Caco-2 (cell line): ENCODE results near the genes OR6P1, OR10Z1, PYDC5, ACKR1 and OR10J1.

- PRO-cap, result no peak
- RRBS, result 98% methylated on average over 1 of the region's 11 CpGs
Measured at GRCh38 chr1:156935362-156935865, 15.0 kb downstream of the LRRC71 start.

DNA sequence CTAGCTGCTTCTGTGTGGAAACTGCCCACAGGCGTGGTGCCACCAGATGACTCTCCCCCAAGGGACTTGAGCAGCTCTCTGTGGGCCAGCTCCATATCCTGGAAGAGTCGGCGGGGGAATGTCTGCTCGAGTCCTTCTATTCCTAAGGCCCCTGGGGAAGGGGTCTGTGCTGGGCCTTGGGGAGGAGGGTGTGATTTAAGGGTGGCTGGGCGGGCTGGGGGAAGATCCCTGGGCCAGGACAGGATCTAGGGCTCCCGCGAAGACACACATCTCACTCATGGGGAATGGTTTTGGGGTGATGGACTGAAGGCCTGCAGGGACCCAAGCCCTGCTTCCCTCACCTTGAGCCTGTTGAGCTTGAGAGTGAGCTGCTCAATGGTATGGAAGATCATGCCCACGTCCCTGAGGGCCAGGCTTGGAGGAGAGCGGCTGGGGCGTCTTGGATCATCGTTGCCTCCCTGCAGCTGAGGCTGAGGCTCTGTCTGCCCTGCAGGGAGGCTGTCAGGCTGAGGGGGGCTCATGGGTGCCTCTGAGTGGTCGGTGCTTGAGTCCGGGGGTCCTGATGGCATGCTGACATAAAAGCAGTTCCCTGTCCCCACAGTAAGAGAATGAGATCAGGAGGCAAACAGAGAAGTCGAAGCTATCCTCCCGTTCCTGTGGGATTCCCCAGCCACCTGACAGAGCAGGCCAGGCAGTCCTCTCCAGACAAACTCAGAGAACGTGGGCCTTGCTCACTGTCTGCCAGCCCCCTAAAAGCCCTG is 16.7 kb downstream of the LRRC71 start:
- PRO-cap, result no peak
- RRBS, result no CpG with 5 or more reads among the region's 16 CpGs

DNA sequence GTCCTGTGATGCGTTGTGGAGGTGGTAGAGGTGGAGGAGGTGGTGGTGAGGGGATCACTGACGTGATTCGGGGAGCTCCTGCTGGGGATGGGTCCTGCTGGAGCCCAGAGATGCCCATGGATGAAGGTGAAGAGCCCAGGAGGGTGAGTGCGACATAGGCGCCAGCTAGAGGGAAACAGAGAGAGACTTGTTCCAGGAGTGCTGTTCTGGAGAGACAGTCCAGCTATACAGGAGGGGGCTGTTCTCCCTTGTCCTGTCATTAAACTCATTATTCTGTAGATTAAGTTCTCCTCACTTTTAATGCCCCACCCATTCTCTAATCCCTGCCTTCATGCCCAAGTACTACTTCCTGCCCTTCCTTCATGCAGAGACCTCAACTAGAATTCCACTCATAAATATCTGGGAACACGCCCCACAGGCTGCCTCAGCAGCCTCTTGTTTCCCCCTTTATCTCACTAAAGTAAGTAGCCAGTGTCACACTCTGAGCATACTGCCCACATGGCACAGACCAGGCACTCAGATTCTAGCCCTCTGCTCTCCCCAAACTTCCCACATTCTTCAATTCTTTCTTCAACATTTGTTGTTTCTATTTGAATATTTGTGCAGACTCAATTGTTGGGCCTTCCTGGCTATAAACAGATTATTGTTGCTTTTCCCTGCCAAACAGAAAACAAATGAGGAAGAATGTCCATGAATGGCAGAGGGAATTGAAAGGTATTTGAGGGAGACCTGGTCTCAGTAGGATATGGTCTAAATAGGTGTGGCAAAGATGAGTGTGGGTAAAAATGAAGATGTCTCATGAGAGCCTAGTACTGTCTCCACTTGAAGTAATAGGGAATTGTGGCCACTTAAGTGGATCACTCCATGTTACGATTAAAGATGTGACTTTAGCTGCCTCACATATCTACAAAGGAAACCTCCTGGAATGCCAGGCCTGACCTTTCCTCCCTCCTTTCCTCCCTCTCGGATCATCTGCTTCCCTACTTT is 58.1 kb downstream of the LRRC71 start:
- PRO-cap, result no peak
- RRBS, result no CpG with 5 or more reads among the region's 8 CpGs

GRCh38 chr1:156993338-156993975 is 52.1 kb downstream of the ARHGEF11 start:
- PRO-cap, result no peak
- RRBS, result no CpG with 5 or more reads among the region's 5 CpGs

DNA sequence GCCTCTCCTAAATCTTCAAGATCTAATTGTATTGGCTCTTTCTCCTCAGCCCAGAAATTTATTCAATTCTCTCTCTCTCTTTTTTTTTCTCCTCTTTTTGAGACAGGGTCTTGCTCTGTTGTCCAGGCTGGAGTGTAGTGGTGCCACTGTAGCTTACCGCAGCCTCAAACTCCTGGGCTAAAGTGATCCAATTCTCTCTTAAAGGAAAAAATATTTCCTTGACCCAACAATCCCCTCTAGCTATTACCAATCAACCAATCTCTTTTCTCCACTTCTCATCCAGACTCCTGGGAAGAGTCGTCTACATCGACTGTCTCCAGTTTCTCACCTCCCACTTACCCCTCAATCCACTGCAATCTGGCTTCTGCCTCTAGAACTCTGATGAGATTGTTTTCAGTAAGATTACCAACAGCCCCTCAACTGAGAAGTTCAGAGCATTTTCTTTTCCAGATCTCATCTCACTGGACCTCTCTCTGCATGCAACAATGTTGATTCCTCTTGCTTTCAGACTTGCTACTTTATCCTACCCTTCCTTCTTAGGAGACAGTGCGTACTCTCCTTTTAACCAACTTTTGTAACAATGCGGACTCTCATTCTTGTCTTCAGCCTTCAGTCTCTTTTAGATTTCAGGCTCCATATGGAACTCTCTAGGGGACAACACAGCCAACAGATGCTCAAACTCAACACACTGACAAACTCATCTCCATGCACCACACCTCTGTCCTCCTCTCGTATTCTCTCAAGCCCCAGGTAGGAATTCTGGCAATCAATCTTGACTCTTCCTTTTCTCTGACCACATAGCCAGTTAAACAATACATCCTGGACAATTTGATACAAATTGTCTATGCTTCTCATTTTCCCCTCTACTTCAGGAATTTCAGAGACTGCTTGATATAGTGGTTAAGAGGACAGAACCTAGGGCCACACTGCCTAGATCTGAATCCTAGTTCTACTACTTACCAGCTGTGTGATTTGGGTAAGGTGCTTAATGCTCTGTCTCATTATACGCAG is 30.9 kb downstream of the ARHGEF11 start:
- PRO-cap, result no peak
- RRBS, result no CpG with 5 or more reads among the region's 7 CpGs

GRCh38 chr1:157154869-157155393 is 16.7 kb upstream of the ETV3 start:
- PRO-cap, result bidirectional peak, plus-strand start at chr1:157155190, minus-strand start at chr1:157155035
- RRBS, result no CpG with 5 or more reads among the region's 7 CpGs

GRCh38 chr1:157704992-157705221 is 4.3 kb upstream of the FCRL3 start:
- PRO-cap, result no peak

DNA sequence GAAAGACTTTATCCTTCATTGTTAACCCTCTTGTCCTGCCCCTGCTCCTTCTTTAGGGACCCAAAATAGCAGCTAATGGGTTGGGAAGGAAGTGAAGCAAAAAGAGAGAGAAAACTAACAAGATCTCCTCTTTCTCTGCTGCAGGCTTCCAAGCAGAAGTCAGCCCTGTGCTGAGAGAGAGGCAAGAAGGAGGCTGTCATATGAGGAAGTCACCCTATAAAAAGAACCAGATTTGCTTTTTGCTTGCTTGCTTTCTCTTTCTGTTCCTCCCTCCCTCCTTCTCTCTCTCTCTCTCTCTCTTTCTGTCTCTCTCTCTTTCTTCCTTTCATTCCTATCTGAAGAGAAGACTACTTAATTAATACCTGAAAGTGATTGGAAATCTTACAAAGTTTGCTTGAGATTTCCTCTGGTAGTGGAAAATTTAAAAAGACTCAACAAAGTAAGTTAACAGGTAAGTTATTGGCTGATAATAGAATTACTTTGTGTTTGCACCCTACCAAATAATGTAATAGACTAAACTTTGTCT is 7.9 kb upstream of the CD5L start:
- PRO-cap, result no peak

GRCh38 chr1:158150348-158150986 is 22.4 kb upstream of the SMIM42 start:
- PRO-cap, result no peak
- RRBS, result no CpG with 5 or more reads among the region's 6 CpGs

- PRO-cap, result no peak
- RRBS, result no CpG with 5 or more reads among the region's 3 CpGs
Measured at GRCh38 chr1:158570523-158570880, at the start of gene OR6P1. Gene OR6P1 (minus strand): TSS chr1:158570580.

GRCh38 chr1:158605096-158605373 is at the start of gene OR10Z1:
Gene OR10Z1 (plus strand): TSS chr1:158605268.
- PRO-cap, result no peak
- RRBS, result no CpG with 5 or more reads among the region's 1 CpG

DNA sequence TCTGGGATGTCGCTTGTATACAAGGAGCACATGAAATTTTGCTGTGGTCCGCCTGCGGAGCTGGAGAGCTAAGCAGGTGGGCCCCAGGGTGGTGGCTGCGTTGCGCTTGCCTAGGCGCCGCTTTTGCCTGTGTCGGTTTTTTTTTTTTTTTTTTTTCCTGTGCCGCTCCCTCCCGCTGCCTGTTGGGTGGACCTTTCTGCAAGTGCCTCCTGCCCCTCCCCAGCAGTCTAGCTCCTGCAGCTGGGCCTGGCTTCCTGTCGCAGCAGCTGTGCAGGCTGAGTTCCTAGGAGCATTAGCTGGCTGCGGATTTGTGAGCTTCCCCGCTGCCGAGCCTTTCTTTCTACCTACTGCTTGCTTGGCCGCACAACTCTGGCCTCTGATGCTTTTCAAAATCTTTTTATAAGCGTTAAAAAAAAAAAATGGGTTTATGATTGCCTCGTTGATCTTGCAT is 20.6 kb downstream of the PYHIN1 start:
- PRO-cap, result no peak
- RRBS, result no CpG with 5 or more reads among the region's 17 CpGs

DNA sequence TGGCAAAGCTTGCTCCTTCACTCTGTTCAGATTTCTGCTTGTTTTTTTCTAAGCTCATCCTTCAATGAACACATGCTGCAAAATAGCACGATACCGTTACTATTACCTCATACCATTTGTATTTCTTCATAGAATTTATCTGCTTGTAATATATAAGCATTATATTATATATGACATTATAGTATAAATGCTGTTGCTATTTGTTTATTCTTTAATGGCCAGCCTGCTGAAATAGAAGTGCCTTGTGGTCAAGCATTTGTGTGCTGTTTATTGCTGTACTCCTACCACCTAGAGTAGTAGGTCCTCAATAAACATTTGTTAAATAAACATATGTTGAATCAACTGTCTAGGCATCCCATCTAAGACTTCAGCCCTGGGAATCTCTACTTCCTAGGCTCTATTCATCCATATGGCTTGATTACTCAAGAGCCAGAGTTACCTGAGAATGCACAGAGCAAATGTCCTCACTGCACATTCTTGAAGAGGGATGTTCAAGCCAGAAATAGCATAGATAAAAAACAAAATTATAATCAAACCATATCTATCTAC is at the start of gene PYDC5:
TSS of gene PYDC5 (minus strand) at position 300 of the 549 bp plus-strand sequence.
- PRO-cap, result no peak
- RRBS, result no CpG with 5 or more reads among the region's 2 CpGs

GRCh38 chr1:159014592-159015277 is 5.0 kb downstream of the IFI16 start:
- PRO-cap, result no peak
- RRBS, result no CpG with 5 or more reads among the region's 5 CpGs

DNA sequence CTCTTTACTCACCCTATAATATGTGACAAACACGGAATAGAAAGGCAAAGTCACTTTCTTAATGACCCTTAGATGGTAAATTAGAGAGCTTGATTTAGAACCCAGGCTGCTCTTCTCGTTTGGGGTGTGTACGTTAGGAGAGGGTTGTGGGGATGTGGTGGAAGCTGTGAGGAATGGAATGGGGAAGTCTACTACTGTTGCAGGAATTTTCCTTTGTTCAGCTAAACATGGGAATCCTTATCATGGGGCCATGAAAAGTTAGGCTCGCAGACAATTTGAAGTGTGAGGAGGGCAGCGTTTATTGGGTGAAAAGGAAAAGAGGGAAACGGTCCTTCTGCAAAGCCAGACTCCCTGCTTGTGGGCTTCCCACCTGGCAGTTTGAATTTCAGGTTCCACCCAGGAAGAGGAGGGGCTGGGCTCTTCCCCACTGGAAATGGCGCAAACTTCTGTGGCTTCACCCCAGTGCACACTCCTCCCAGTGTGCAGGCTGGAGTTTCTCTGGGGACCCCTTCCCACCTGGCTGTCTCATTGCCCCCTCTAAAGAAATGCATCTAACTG is 20.6 kb downstream of the AIM2 start:
- PRO-cap, result no peak
- RRBS, result no CpG with 5 or more reads among the region's 7 CpGs

DNA sequence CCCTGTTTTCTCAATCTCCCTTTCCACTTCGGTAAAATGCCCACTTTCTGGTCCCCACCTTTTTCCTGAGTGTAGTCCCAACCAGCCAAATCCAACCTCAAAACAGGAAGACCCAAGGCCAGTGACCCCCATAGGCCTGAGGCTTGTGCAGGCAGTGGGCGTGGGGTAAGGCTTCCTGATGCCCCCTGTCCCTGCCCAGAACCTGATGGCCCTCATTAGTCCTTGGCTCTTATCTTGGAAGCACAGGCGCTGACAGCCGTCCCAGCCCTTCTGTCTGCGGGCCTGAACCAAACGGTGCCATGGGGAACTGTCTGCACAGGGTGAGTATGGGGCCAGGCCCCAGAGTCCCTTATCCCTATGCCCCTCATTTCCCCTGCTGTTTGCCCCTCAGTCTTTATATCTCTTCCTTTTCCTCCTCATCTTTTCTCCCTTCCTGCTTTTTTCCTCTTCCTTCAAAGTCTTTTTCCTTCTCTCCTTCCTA is at the start of gene ACKR1:
TSS of gene ACKR1 (plus strand) at position 215 of the 481 bp plus-strand sequence.
- PRO-cap, result no peak
- RRBS, result no CpG with 5 or more reads among the region's 6 CpGs

- PRO-cap, result no peak
- RRBS, result no CpG with 5 or more reads among the region's 9 CpGs
Measured at GRCh38 chr1:159205142-159205883, 638 bp downstream of the ACKR1 start.

- PRO-cap, result no peak
- RRBS, result no CpG with 5 or more reads among the region's 3 CpGs
Measured at GRCh38 chr1:159439323-159439968, at the start of gene OR10J1. Gene OR10J1 (plus strand): TSS chr1:159439722.

DNA sequence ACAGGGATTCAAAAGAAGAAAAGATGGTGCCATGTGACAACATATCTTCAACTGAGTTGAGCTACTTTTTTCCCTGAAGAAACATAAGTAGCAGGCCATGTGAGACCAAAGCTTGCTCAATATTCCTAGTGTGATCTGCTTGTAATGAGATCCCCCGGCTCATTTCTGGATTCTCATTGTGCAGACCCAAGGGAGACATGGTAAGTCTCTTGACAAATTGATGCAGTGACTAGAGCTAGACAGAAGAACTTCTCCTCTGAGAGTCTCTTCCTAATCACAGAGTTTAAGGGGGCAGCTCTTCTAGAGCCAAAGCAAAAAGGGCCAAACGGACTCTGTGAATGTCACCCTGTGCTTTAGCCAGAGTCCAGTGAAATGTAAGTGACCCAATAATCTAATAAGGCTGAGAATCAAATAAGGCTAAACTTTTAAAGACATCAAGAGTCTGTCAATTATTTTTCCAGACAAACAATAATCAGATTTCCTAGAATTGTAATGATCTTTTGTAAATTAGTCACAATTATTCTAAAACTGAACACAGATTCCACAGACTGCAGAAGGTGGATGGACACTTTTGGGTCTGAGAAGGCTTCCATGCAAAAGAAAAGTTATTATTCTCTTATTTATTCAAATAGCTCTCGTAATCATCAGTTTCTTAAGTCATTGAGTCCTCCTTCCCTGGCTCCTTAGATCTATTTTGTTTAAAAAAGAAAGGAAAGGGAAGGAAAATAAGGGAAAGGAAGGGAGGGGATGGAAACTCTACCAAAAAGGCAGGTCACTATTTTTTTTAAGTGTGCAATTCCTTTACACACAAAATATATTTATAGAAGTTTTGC is 6.2 kb downstream of the APCS start:
- PRO-cap, result no peak
- RRBS, result no CpG with 5 or more reads among the region's 3 CpGs

DNA sequence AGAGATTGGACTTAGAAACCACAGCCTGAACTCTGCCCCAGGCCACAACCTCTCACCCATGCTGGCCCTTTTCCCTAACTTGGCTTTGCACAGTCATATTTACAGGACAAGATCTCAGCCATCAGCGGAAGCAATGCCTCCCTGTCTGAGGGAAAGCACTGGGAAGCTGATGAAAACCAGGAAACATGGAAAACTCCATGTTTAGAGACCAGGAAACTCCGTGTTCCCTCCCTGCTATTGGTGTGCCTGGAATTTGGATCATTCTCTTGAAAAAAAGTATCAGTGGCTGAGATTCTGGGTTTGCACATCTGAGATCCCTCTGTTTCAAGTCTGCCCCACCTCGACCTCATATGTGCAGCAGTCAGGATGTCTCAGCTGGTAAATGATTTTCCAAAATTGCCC is 8.7 kb downstream of the CRP start:
- PRO-cap, result no peak
- RRBS, result no CpG with 5 or more reads among the region's 3 CpGs